Measurements from ENCODE around the genes SMN2 and MAP1B.

DNA sequence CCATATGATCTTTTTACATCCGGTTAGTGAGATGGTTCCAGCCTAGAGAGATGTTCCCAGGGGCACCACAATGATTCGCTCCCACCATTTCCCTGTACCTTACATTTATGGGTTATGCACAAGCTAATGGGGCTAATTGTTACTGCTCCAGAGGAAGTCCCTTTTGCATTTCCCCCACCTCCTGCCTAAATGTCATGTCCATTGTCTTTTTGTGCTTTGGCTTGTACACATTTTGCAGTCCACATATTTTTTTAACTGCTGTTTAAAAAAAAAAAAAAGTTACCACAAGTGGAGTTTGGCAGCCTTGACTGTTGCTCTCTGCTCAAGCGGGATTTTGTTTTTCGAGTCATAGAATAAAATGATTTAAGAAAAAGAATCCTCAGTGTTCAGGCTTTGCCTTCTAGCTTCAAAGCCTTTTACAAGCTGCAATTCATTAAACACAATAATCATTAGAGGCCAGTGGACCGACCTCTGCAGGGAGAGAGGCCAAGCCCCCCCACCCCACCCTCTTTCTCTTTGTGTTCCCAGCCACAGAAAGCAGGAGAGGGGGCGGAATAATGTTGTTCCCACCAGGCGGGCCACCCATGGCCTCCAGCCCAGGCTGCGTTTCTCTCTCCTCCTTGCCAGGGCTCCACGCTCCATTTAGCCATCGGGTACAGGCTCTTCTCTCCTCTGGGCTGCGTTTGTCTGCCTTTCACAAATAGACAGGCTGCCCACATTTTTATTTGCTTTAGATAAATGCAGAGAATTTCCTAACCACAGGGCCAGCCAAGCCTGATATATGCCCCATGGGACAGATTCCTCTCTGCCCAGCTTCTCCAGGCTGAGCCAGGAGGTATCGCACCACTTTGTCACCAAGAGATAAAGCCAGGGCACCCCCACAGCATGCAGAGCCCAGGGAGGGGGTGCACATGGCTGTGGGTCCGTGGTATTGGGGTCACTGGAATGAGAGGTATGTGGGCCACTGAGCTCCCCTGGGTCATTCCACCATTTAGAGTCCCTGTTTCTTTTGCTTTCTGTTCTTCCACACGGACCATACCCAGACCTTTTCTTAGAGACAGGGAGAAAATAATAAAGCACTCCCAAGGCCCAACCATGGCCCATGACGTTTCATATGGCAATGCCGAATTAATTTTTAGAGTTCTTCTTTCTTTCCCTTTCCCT is 318.7 kb downstream of the PIK3R1 start:
- PRO-cap, result no peak
- RAMPAGE, long total RNA, 4 experiments, result no peak in any of the 4 experiments

- PRO-cap, result no peak
- RAMPAGE, long total RNA, 4 experiments, result no peak in any of the 4 experiments
Observed at GRCh38 chr5:69042436-69042859, 51.4 kb upstream of the SLC30A5 start.

- PRO-cap, result no peak
- RAMPAGE, long total RNA, 4 experiments, result no peak in any of the 4 experiments
Observed at GRCh38 chr5:69361860-69362573, 7.3 kb downstream of the AK6 start.

DNA sequence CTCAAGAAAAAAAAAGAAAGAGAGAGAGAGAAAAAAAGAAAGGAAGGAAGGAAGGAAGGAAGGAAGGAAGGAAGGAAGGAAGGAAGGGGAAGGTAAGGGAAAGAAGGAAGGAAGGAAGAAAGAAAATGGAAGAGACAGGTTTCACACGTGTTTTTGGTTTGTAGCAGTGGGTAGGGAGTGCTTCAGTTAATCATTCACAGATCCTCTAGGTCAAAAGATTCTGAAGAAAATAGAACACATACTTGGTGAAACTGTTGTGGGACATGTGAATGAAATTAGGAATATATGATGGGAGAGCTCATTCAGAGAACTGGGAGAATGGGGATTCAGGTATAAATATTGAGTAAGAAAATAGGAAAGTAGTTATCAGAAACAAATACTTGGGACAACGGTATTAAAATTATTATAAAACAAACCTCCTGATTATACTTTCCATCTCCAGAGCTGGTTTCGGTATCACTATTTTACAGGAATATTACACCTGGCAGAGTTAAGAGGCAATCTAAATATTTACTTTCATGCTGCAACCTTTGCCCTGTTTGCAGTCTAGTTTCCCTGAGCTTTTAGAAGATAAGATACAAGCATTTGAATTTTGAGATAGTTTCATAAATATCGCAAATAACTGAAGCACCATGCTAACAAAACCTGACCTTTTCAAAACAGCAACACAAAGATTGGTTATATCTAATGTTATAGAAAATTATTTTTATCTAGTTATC is 37.2 kb downstream of the MARVELD2 start:
- PRO-cap, result no peak
- RAMPAGE, long total RNA, 4 experiments, result no peak in any of the 4 experiments

- PRO-cap, result no peak
- RAMPAGE, long total RNA, 4 experiments, result no peak in any of the 4 experiments
Observed at GRCh38 chr5:69493148-69494077, 823 bp downstream of the OCLN start.

DNA sequence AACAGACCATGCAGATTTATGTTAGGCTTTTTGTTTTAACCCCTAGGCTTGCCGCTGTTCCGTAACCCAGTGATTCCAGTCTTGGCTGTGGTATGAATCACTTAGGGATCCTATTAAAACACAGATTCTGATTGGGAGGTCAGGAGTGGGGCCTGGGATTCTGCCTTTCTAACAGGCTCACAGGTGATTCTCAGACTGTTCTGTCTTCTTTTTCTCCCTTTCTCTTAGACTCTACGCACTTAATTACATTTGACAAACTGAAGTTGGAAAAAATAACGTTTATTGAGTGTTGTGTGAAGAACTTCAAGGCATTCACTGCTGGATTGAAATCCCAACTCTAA is 2.6 kb downstream of the OCLN start:
- PRO-cap, result no peak
- RAMPAGE, long total RNA, 4 experiments, result no peak in any of the 4 experiments

GRCh38 chr5:69517646-69518263 is 25.2 kb downstream of the OCLN start:
- PRO-cap, result no peak
- RAMPAGE, long total RNA, 4 experiments, result no peak in any of the 4 experiments

- PRO-cap, result no peak
- RAMPAGE, long total RNA, 4 experiments, result no peak in any of the 4 experiments
Observed at GRCh38 chr5:70049536-70049872, at the start of gene SMN2. TSS of gene SMN2 (plus strand) at chr5:70049669.

DNA sequence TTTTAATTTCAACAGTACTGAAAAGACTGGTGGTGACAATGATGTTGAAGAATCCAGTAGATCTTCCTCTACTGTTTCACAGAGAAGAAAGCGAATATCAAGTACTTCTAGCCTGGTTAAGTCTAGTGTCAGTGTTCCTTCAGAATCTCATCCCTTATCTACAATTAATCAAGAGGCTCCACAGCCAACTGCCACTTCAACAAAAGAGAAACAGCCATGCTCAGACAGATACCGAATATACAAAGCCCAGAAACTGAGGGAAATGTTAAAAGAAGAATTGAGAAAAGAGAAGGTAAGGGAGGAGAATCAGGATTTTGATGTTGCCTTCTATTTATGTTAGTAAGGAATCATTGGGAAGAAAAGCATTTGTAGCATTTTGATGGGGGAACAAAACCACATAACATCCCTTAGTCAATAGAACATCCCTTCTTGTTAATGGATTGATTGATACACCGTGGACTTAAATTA is 3.1 kb downstream of the BDP1 start:
- PRO-cap, result no peak
- RAMPAGE, long total RNA, 4 experiments, result start-site peak on the plus strand in 1 of 4 experiments, centred at position 147 of the sequence, 20 reads per replicate

- PRO-cap, result no peak
- RAMPAGE, long total RNA, 4 experiments, result no peak in any of the 4 experiments
Observed at GRCh38 chr5:71972992-71973674, 134.1 kb upstream of the MAP1B start.

DNA sequence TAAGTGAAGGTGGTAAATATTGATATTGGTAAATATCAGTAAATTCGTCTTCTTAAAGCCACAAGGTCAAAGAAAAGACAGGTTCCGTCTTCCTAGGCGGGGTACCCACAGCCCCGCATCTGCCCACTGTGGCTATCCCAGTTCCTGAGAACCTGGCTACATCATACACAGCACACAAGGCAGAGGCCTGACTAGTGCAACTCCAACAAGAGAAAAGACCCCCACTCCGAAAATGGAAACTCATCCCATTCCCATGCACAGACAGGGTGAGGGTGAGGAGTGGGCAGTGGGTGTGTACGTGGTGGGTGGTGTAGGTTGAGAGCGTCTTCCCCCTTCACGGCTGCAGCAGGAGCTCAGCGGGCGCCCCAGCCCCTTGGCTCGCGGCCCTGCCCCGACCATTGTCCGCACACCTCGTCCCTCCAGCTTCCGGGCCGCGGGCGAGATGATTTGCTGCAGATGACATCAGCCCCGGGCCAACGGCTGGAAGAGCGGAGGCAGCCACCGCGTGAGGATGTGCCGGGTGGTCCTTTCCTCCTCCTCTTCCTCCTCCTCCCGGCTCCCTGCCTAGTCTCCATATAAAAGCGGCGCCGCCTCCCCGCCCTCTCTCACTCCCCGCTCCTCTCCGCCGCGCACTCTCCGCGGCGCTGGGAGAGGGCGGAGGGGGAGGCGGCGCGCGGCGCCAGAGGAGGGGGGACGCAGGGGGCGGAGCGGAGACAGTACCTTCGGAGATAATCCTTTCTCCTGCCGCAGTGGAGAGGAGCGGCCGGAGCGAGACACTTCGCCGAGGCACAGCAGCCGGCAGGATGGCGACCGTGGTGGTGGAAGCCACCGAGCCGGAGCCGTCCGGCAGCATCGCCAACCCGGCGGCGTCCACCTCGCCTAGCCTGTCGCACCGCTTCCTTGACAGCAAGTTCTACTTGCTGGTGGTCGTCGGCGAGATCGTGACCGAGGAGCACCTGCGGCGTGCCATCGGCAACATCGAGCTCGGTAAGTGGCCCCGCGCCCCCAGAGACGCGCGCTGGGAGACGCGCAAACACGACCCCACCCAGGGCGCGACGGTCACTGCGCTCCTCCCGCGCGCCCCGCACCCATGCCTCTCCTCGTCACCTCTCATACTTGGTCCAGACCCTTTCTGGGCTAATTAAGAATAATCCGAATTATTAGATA is at the start of gene MAP1B:
Gene MAP1B (plus strand): TSS at position 747 of the 1,167 bp plus-strand sequence.
- PRO-cap, result bidirectional peak, plus-strand start at position 471 of the sequence, minus-strand start at position 399 of the sequence; bidirectional peak, plus-strand start at position 608 of the sequence, minus-strand start at position 646 of the sequence; bidirectional peak, plus-strand start outside the sequence, minus-strand start at position 993 of the sequence
- RAMPAGE, long total RNA, 4 experiments, result start-site peak on the plus strand in 4 of 4 experiments, centred at positions 663 to 737 of the sequence, 4,195 to 17,982 reads per replicate

GRCh38 chr5:72107896-72108491 is 719 bp downstream of the MAP1B start:
- PRO-cap, result bidirectional peak, plus-strand start at chr5:72108023, minus-strand start at chr5:72107721; bidirectional peak, plus-strand start at chr5:72108345, minus-strand start at chr5:72108217
- RAMPAGE, long total RNA, 4 experiments, result start-site peak on the minus strand in 1 of 4 experiments, at chr5:72108217-72108253 at its widest, 7 reads per replicate

DNA sequence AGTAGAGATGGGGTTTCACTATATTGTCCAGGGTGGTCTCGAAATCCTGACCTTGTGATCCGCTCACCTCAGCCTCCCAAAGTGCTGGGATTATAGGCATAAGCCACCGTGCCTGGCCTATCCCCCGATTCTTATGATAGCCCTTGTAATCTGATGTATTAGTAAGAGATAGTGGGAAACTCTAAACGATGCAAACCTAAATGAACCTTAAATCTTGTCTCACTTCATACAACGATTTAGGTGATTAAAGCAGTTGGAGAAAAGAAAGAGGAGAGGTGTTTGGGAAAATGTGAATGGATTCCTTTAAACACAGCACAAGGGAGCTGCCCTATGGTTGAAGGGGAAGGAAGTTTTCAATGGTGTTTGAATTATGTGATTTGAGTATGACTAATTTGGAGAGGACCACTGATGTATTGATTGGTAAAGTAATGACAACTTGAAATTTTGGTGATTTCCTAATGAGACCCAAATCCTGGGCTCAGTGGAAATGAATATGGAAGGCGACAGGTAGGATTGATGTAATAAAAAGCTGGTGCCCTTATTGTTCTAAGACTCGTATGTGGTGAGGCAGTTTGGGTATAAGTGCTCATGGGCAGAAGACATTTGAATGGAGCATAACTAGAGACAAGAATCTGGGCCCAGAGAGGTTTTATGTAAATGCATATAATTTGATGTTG is 51.1 kb downstream of the MAP1B start:
- PRO-cap, result no peak
- RAMPAGE, long total RNA, 4 experiments, result no peak in any of the 4 experiments

DNA sequence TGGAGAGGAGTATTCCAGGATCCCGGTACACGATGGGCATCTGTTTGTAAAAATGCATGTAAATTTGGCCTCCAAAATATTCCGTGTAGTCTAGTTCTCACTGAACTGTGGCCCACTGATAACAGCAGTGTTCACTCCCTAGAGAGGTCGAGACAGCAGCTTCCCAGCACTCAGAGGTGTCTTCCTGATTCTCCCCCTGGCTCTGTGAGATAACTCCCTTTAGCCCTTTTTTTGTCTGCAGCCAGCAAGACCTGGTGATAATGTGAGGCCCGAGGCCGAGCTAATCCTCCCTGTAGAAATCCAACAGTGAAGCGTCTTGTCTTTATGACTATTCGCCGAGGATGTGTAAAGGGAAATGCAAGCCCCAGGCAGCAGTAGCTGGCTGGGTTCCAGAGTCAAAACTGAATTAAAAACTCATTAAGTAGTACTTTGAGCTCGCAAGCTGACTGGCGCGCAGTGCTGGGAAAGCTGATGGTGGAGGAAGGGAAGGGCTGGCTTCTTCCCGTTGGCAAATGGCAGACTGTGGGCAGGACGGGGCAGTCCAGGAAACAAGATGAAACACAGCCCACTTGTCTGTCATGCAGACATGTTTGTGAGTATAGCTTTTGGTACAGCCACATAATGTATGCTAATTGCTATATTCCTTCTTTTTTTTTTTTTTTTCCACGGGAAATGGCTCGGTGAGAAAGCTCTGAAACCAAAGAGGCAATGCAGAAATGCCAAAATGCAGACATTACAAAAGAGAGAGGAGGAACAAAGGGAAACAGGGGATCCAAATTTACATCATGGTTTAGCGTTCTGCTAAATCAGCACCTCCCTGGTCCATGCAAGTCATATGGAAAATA is 59.3 kb downstream of the MAP1B start:
- PRO-cap, result no peak
- RAMPAGE, long total RNA, 4 experiments, result start-site peak on the plus strand in 1 of 4 experiments, centred at positions 373 to 662 of the sequence, 6 to 8 reads per replicate

- PRO-cap, result no peak
- RAMPAGE, long total RNA, 4 experiments, result no peak in any of the 4 experiments
Observed at GRCh38 chr5:72225200-72225685, 94.8 kb downstream of the MRPS27 start.

DNA sequence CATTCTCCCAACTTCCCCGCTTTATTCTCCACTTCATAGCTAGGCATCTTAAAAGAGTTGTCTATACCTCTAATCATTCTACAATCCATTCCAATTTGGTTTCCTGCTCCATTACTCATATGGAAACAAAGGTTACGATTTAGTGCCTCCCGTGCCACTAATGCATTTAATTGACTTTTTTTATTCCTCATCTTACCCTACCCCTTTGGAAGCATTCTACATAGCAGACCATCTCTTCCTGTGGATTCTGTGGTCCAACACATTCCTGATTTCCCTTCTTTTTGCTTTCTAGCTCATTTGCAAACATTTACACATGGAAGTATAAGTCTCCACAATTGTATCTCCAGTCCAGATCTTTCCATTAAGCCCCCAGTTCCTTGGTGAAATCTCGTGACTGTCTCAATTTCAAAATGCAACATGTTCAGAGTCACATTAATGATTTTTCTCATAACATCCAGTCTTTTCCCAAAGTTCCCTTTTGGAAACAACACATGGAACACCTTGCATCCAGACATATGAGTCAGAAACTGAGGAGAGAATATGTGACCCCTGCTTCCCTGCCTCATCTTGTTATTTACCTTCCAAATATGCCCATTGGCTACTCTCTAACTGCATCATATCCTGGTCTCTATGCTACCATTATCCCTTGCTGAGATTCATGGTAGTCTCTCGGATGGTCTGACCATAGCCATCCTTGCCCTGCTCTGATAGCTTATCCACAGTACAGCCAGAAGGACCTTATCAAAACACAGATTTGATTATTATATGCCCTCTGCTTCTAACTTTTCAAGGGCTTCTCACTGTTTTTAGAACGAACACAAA is 89.5 kb downstream of the MRPS27 start:
- PRO-cap, result no peak
- RAMPAGE, long total RNA, 4 experiments, result no peak in any of the 4 experiments

- PRO-cap, result no peak
- RAMPAGE, long total RNA, 4 experiments, result no peak in any of the 4 experiments
Observed at GRCh38 chr5:72248251-72248916, 71.7 kb downstream of the MRPS27 start.

DNA sequence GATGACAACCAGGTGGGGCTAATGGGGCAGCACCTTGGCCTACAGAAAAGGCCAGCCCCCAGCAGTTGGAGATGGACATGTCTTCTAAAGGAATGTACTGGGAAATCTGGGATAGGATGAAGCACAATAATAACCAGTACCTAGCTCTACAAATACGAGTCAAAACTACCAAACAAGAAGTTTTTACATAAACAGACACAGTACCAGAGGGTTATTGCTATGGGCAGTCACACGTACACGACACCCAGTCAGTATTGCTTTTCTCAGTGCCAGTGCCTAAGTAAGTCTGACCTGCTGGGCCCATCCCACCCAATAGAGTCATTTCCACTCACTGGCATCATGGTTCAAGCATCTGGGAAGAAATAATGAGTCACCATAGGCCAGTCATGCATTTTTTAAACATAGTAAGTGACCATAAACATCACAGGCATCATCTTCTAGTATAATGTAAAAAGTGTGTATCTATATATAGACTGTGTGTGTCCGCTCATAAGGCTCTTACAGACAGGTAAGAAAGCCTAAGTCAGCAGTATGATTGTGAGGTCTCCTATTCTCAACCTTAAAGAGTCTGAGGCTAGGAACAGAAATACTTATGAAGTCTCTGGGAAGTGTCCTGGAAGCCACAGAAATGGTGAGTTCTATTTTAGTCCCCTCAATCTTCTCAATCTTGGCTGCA is 65.4 kb downstream of the ZNF366 start:
- PRO-cap, result no peak
- RAMPAGE, long total RNA, 4 experiments, result no peak in any of the 4 experiments

DNA sequence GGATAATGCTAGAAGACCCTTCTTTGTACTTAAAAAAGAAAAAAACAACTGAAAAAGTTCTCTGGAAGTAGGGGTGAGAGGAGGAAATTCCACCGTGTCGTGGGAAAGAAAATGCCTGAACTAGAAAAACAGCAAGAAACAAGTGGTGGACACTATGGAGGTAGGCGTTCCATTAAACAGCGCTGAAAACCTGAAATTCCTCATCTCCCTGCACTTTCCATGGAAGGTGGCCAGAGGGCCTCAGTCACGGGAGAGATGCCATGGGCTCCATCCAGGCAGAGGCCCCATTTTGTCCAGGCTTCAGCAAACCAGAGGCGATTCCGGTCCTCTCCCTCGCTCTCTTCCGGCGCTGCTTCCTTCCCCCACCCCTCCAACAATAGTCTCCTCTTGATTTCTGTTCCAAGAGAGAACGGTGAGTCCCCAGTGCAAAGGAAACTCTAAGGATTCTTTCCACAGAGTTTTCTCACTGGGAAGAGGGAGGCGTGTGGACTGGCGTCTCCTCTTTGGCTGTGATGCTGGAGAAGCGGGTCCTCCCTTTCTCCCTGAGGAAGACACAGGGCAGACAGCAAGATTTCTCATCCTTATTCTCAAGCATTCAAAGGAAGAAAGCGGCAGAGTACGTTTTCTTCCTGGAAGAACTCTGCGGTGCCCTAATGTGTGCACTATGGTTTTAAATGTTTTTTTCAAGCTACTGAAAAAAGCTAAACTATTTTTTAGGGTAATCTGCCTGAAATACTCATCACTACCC is 7.4 kb downstream of the ZNF366 start:
- PRO-cap, result no peak
- RAMPAGE, long total RNA, 4 experiments, result no peak in any of the 4 experiments

DNA sequence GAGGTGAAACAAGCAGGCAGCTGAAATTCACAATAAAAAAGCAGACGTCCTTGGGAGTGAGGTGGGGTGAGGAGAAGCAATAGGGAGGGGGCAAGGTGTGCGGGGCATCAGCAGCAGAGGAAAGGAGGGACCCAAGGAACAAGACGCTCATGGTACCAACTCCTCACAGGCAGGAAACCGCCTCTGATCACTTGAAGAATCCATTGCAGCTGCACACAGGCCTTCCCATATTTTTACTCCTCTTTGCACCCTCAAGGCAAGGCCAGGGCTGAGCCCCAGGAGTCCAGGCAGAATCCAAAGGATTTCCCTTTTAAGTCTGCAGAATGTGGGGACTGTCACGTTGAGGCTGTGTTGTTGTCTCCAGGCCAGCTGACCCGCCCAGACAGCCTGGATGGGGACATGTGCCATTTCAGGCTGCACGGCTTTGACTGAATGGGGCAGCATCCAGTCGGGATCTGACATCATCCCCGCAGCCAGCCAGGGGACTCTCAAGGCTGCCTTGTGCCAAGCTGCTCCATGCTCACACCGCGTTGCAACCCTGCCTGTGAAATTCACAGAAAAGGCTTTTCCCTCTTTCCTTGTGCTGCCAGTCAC is 2.1 kb upstream of the ZNF366 start:
- PRO-cap, result unidirectional peak, minus-strand start at position 457 of the sequence
- RAMPAGE, long total RNA, 4 experiments, result no peak in any of the 4 experiments

All from gastroesophageal sphincter (tissue), 4 donors.